Metastatic Pancreatic Carcinoma in the Ovary (tissue), 1 donor: Measurements from ENCODE around the gene SLC35E4.

DNA sequence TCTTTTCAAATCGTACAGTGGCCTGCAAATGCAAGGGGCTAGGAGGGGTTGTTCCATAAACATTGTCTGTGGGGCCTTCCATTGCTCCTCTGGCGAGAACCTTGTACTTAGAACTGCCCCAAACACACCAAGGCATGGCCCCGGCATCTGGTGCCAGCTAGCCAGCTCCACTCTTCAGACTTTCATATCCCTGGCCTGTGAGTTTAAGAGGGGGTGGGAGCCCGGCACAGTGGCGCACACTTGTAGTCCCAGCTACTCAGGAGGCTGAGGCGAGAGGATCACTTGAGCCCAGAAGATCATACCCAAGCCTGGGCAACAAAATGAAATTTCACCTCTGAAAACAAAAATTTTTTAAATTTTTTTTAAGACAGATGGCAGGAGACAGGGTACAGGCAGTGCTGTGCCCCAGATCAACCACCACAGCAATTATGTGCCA is 8.5 kb downstream of the SF3A1 start:
- PRO-cap, result no peak

GRCh38 chr22:30399426-30399886 is 2.6 kb downstream of the SEC14L2 start:
- PRO-cap, result no peak

DNA sequence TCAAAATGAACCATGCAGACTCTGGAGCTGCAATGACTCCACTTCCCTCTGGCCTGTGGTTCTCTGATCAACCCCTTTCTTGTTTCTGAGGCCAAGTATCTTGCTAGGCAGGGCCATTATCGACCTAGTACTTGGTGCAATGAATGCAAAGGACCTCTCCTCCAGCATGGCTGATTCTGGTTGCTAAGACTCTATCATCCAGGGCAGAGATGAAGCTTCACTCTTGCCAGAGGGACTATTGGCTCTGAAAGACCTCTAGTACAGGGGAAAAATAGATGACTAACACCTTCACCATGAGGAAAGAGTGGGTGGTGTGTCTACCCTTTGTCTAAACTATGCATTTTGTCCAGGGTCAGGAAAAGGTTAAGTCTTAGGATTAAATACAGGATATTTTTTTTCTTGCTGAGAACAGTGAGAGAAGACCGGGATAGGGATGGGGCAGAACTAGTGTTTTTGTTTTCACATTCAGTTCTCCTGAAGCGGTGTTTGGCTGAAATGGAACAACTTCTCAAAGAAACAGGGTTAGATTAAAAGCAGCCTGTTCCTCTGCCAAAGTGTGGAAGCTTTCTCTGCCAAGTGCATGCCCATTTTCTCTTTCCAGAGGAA is 5.1 kb upstream of the MTFP1 start:
- PRO-cap, result no peak

GRCh38 chr22:30486720-30487033 is 14.9 kb upstream of the SEC14L3 start:
- PRO-cap, result no peak

GRCh38 chr22:30634904-30635250 is 704 bp upstream of the SLC35E4 start:
- PRO-cap, result no peak

DNA sequence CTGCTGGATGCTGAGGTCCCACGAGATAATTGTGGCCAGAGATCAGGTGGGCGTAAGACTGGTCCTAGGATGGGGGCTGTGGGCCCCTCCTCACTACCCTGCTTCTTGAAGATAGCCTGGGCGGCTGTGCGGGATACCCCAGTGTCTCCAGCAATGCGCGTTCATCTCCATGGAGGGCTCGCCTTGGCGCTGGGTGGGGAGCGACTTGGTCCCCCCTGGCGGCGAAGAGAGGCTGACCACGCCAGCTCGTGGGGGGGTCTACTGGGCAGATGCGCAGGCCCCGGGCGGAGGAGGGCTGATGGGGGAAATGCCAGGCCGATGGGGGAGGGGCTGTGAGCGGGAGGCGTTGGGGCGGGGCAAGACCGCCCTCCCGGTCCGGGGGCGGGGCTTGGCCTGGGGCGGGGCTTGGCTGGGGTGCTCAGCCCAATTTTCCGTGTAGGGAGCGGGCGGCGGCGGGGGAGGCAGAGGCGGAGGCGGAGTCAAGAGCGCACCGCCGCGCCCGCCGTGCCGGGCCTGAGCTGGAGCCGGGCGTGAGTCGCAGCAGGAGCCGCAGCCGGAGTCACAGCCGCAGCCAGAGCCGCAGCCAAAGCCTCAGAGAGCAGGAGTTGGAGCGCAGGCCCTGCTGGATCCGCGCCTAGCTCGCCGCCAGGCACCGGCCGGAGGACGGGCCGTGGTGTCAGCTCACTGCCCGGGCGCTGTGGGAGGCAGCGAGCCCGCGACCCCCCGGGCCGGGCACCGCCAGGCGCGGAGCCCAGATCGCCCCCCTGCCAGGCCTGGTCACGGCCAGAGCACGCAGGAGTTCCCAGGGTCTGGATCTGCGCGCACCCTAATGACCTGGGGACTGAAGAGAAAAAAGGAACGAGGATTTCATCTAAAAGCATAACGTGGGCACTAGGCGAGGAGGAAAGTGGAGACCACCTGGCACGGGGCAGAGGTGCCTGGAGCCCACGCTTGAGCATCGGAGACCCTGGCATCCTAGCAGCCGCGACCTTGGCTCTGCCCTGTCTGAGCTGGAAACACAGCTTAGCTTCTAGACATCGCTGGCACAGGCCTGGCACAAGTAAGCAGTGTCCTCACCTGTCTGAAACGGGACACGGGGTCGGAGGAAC is at the start of gene SLC35E4:
Gene SLC35E4 (plus strand): TSS at position 531 of the 1,109 bp plus-strand sequence.
- PRO-cap, result bidirectional peak, plus-strand start at position 464 of the sequence, minus-strand start at position 295 of the sequence

DNA sequence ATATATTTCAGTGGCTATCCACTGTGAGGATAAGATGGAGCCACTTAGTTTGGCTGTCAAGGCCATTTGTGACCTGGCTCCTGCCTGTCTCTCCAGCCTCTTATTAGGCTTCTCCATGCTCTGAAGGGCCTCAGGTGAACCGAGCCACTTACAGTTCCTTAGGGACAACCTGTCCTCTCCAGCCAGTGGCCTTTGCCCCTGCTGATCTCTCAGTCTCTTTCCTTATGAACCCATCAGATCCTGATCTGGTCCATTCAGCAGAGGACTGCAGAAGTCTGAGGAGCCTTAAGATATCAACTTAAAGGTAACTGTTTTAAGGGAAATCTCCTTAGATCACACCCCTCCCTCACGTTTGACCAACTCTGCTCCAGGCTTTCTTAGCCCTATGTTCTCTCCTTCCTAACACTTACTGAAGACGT is 2.4 kb downstream of the DUSP18 start:
- PRO-cap, result no peak

DNA sequence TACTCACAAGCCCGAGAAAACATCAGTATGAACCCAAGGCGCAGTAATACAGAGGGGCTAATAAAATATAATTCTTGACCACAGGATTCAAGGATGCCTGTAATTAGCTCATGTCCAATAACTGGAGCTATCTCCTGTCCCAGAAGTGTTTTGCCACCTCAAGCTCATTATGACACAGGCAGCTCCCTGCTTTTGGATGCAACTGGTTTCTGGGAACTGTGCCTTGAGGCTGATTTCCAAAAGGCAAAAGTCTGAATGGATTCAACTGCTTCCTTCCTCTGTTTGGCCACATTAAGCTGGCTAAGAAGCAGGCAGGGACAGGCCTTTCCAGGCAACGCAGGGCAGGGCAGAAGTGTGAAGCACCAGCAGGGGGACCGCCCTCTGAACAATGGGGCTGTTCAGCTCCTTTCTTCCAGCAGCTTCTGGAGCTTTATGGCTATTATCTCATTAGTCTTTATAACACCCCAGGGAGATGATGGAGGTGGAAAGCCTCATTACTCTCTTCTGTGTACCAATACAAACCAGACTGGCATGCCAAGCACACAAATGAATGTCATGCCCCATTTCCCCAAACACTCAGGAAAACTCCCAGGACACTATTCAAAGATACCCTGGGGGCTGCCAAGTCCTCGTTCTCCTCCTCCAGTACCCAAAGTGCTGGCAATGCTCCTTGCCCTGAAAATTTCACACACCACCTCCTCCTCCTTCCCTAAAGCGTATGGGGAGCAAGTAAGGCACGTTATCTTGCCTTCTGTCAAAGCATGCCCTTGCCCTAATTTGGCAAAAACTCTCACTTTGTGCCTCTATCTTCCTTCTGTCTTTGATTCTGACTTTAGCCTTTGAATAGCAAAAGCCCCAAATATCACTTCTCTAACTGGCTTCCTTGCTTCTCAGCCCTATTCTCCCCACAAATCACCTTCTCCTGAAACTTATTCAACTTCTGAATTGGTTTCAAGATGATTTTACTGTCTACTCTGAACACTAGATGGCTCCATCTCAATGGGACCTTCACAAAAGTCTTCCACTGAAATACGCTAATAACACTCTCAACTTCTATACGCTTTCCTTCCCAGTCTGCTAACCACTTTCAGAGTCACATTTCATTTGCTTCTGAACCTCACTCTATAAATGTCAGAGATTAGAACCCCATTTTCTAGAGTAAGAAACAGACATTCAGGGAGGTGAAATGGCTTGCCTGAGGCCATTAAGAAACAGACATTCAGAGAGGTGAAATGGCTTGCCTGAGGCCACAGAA is 21.1 kb downstream of the MORC2 start:
- PRO-cap, result bidirectional peak, plus-strand start at position 514 of the sequence, minus-strand start at position 293 of the sequence

DNA sequence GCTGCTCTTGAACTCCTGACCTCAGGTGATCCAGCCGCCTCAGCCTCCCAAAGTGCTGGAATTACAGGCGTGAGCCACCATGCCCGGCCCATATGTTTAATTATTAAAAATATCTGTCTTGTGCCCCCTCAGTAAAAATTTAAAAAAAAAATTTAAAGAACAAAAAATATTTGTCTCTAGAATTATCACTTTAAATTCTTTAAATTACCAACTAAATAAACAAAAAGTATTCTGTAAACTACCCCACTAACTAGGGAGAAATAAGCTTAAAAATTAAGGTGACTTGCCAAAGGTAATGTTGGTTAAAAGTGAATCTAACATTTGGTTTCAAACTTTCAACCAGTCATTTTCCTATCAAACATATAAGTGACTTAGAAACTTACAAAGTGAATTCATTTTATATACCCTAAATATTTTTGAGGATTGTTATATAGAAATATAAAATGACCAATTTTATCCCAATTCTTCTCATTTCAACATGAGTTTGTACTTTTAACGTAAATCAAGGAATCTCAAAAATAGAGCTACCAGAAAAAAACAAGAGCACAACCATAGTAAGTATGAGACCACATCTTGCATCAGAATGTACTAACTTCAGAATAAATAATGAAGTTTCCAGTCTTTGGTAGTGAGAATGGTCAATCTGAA is 7.4 kb downstream of the MORC2 start:
- PRO-cap, result no peak

- PRO-cap, result bidirectional peak, plus-strand start at chr22:30969244, minus-strand start at chr22:30969035
These were observed 472 bp upstream of the MORC2 start for GRCh38 chr22:30969141-30969350.

- PRO-cap, result no peak
These were observed 41.9 kb upstream of the SMTN start for GRCh38 chr22:31039027-31039809.

- PRO-cap, result no peak
These were observed 12.0 kb downstream of the SMTN start for GRCh38 chr22:31093041-31093558.

GRCh38 chr22:31106256-31106658 is 1.1 kb downstream of the SELENOM start:
- PRO-cap, result no peak

DNA sequence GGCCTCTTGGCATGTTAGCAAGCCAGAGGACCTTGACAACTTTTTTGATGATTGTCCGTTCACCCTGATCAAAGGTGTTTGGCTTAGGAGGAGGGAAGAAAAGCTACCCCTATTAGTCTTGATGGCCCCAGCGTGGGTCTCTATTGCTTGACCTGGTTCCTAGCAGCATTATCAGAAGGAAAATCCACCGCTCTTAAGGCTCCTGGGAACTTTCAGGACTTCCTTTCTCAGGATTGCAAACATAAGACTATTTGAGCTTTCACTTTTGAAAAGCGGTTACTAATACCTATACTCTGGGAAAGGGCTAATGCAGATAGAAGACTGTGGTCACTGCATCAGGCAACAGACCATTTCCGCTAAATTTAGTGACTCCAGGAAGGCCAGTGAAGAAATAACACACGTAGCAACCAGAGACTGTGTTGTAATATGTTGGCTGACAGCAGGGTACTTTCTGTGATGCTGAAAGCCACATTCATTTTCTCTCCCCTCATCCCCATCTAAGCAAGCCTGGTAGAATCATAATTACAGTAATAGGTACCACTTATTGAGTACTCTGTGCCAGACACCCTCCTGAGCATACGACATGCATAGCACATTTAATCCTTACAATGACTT is 18.4 kb downstream of the LIMK2 start:
- PRO-cap, result no peak

DNA sequence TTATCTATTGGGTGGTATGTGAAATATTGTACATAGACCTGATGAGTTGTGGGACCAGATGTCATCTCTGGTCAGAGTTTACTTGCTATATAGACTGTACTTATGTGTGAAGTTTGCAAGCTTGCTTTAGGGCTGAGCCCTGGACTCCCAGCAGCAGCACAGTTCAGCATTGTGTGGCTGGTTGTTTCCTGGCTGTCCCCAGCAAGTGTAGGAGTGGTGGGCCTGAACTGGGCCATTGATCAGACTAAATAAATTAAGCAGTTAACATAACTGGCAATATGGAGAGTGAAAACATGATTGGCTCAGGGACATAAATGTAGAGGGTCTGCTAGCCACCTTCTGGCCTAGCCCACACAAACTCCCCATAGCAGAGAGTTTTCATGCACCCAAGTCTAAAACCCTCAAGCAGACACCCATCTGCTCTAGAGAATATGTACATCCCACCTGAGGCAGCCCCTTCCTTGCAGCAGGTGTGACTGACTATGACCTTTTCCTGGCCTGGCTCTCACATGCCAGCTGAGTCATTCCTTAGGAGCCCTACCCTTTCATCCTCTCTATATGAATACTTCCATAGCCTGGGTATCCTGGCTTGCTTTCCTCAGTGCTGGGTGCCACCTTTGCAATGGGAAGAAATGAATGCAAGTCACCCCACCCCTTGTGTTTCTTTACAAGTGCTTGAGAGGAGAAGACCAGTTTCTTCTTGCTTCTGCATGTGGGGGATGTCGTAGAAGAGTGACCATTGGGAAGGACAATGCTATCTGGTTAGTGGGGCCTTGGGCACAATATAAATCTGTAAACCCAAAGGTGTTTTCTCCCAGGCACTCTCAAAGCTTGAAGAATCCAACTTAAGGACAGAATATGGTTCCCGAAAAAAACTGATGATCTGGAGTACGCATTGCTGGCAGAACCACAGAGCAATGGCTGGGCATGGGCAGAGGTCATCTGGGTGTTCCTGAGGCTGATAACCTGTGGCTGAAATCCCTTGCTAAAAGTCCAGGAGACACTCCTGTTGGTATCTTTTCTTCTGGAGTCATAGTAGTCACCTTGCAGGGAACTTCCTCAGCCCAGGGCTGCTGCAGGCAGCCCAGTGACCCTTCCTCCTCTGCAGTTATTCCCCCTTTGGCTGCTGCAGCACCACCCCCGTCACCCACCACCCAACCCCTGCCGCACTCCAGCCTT is 12.1 kb downstream of the PIK3IP1 start:
- PRO-cap, result no peak

GRCh38 chr22:31283051-31283587 is 9.2 kb downstream of the PIK3IP1 start:
- PRO-cap, result no peak

- PRO-cap, result no peak
These were observed 7.2 kb downstream of the PIK3IP1 start for GRCh38 chr22:31284891-31285629.

DNA sequence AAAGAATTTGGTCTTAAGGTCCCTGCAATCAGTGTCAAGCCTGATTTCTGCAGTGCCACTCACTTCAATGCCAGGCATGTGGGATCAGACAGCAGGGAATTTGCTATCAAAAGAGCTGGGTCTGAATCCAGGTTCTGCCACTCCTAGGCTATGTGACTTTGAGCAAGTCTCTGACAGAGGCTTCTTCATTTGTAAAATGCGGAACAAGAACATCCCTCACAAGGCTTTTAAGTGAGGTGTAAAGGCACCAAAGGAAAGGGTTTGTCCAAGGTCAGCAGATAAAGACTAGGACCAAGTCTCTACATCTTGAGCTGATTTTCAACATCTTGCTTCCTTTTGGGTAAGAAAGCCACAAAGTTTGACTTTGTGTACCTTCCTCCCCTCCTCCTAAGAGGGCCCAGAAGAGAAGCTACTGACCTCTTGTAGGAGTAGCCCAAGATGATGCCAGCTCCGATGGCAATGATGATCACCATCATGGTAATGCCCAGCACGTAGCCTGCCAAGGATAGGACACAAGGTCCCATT is 3.3 kb downstream of the PIK3IP1 start:
- PRO-cap, result no peak

GRCh38 chr22:31393986-31394300 is 5.5 kb upstream of the DRG1 start:
- PRO-cap, result no peak

GRCh38 chr22:31589081-31589643 is 72.9 kb downstream of the PISD start:
- PRO-cap, result no peak